Cardiac muscle cell (in vitro differentiated cells and primary cell): ENCODE measurements around a stretch of chr6.

- RAMPAGE, long total RNA, result no peak
- RRBS, result no CpG with 5 or more reads among the region's 3 CpGs
These were observed 2.3 kb downstream of the ASF1A start for GRCh38 chr6:118896043-118896790.

DNA sequence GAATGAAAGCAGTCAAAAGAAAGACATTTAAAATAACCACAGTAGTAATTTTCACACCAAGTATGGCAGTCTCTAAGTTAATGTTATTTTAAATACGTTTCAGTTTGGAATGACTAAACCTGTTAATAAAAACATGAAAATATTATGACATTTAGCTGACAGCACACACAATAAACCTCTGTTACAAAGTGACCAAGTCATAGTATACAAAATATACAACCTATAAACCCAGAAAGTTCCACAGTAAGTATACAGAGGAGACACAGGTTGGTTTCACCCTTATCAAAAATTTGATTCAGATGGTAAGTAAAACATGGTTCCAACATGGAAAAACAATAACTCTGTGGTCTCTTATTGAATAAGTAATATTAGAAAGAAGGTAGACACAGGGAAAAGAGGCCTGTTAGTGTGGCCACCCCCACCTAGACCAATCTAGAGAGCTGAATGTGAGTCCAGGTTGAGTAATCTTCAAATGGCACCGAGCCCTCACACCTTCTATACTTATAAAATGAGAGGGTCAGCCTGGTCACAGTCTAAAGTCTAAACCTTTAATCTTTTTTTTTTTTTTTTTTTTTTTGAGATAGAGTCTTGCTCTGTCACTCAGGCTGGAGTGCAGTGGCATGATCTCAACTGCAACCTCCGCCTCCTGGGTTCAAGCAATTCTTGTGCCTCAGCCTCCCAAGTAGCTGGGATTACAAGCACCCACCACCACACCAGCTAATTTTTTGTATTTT lies 7.0 kb downstream of the FAM184A start:
- RAMPAGE, long total RNA, result no peak
- RRBS, result no CpG with 5 or more reads among the region's 3 CpGs

GRCh38 chr6:119139057-119139689 lies 60.7 kb upstream of the FAM184A start:
- RAMPAGE, long total RNA, result no peak
- RRBS, result no CpG with 5 or more reads among the region's 5 CpGs

DNA sequence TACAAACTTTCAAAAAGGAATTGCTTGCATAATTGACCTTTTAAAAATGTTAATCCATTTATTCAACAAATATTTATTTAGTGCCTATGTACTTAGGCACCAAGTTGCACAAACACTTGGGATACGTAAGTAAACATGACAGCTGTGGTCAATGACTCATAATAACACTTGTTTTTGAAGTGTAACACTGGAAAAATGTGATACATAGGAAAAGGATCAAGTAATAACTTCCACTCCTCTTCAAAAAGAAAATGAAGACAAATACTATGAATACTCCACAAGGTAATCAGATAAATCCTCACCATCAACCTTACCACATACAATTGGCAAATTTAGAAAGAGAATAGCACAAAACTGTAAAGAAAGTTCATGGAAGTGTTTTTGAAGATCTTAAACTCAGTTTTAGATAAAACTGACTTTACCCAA lies 88.2 kb downstream of the MAN1A1 start:
- RAMPAGE, long total RNA, result no peak
- RRBS, result no CpG with 5 or more reads among the region's 1 CpG

- RAMPAGE, long total RNA, result no peak
- RRBS, result no CpG with 5 or more reads among the region's 6 CpGs
These were observed 78.6 kb downstream of the MAN1A1 start for GRCh38 chr6:119270657-119271594.

- RAMPAGE, long total RNA, result no peak
- RRBS, result no CpG with 5 or more reads among the region's 5 CpGs
These were observed 51.9 kb downstream of the MAN1A1 start for GRCh38 chr6:119297760-119297959.

GRCh38 chr6:119454666-119455146 lies 105.1 kb upstream of the MAN1A1 start:
- RAMPAGE, long total RNA, result no peak
- RRBS, result no CpG with 5 or more reads among the region's 3 CpGs

- RAMPAGE, long total RNA, result no peak
- RRBS, result no CpG with 5 or more reads among the region's 3 CpGs
These were observed 877.2 kb upstream of the MAN1A1 start for GRCh38 chr6:120226720-120227189.

GRCh38 chr6:121043247-121043633 lies 291.0 kb downstream of the TBC1D32 start:
- RAMPAGE, long total RNA, result no peak
- RRBS, result no CpG with 5 or more reads among the region's 6 CpGs

DNA sequence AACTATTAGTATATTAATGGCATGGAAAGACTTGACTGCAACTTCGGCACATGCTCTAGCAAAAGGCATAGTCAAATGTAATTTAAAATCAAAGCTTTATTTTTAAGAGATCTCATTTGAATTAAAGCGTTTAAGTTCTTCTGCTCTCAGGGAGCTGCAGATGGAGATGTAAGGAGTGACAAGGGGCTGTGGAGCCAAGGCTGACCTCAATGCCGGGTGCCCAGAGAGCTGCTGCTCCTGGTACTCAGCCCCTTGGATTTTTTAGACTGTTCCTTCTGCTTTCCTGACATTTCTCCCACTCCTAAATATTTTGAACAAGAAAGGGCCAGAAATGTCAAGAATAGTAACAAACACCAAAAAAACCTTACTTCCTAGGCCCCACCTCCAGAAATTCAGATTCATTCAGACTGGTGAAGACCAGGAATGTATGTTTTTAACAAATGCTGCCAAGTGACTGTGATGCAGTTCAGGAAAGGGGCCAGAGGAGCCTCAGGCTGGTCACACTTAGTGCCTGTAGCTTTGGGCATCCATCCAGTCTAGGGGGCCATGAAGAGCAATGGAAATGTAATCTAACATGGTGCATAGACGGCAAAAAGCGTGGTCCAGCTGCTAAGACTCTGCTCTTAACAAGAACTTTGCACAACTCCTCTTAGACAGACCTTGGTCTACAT lies 7.0 kb downstream of the GJA1 start:
- RAMPAGE, long total RNA, result no peak
- RRBS, result no CpG with 5 or more reads among the region's 5 CpGs

DNA sequence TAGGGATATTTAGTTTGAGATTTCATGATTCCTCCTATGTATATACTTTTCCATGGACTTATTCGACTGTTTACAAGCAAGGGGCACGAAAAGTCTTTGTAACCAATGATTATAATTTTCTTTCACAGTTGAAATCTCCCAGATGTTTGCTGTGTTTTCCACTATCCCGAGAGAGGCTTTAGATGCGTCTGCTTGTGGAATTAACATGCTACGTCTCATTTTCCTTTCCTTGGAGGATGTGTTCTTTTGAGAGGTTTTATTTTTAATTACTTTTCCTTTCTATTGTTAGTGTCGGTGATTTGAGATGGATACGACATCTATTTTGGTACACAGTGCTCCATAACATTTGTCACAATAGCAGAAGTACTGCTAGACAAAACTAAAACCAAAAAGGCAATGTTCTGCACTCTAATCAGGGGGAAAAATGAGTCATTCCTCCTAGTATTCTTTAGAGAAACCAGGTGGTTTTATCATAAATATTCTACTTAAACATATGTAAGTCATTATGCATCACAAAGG lies 356.2 kb upstream of the HSF2 start:
- RAMPAGE, long total RNA, result no peak
- RRBS, result no CpG with 5 or more reads among the region's 7 CpGs

DNA sequence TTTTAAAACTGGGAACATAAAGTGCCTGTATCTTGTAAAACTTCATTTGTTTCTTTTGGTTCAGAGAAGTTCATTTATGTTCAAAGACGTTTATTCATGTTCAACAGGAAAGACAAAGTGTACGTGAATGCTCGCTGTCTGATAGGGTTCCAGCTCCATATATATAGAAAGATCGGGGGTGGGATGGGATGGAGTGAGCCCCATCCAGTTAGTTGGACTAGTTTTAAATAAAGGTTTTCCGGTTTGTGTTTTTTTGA lies 33.1 kb downstream of the HSF2 start:
- RAMPAGE, long total RNA, result no peak
- RRBS, result no CpG with 5 or more reads among the region's 5 CpGs

DNA sequence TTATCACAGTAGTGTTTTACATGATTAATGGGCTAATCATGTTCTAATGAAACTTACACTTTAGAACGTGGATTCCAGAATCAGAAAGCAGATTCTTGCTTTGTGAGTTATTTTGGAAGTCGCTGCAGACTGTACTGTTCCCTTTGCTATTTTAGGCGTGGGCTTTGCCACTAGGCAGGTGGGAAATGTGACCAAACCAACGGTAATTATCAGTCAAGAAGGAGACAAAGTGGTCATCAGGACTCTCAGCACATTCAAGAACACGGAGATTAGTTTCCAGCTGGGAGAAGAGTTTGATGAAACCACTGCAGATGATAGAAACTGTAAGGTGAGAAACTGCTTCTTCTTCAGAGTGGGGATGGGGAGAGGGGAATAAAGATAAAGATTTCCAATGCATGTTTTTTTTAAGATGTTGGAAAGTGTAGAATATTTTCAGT lies 638 bp downstream of the FABP7 start:
- RAMPAGE, long total RNA, result no peak
- RRBS, result no CpG with 5 or more reads among the region's 5 CpGs

DNA sequence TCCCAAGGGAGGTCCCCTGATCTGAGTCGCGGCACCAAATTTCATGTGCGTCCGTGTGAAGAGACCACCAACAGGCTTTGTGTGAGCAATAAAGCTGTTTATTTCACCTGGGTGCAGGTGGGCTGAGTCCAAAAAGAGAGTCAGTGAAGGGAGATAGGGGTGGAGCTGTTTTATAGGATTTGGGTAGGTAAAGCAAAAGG lies 49.3 kb downstream of the TRDN start:
- RAMPAGE, long total RNA, result no peak
- RRBS, result no CpG with 5 or more reads among the region's 4 CpGs

GRCh38 chr6:123802644-123803005 lies 1.0 kb upstream of the NKAIN2 start:
- RAMPAGE, long total RNA, result no peak
- RRBS, result no CpG with 5 or more reads among the region's 11 CpGs

GRCh38 chr6:124963895-124964621 lies 1.8 kb downstream of the RNF217 start:
- RAMPAGE, long total RNA, result no peak
- RRBS, result no CpG with 5 or more reads among the region's 5 CpGs

DNA sequence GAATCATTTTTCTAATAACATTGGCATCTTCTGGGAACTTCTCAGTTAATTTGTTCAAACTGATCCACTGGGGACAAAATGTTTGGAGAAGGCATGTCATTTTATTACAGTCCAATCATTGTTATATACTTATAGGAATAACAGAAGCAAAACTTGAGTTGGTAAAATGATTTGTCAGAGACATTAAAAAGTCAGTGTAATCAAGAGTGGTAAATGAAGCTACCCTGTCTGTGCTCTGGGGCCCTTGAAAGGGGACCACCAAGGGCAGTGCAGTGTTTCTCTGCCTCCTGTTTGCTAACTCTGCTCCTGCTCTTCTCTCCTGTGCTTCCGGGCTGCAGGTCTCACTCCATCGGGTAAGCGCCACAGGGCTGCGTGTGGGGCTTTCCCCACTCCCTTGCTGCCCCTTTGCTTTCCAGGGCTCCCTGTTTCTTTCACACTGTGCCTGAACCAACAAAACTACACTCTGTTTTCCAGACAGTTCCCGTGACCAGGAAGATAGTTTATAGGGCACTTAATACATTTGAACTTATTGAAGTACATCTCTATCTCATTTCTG lies 50.0 kb downstream of the HDDC2 start:
- RAMPAGE, long total RNA, result no peak
- RRBS, result no CpG with 5 or more reads among the region's 5 CpGs

DNA sequence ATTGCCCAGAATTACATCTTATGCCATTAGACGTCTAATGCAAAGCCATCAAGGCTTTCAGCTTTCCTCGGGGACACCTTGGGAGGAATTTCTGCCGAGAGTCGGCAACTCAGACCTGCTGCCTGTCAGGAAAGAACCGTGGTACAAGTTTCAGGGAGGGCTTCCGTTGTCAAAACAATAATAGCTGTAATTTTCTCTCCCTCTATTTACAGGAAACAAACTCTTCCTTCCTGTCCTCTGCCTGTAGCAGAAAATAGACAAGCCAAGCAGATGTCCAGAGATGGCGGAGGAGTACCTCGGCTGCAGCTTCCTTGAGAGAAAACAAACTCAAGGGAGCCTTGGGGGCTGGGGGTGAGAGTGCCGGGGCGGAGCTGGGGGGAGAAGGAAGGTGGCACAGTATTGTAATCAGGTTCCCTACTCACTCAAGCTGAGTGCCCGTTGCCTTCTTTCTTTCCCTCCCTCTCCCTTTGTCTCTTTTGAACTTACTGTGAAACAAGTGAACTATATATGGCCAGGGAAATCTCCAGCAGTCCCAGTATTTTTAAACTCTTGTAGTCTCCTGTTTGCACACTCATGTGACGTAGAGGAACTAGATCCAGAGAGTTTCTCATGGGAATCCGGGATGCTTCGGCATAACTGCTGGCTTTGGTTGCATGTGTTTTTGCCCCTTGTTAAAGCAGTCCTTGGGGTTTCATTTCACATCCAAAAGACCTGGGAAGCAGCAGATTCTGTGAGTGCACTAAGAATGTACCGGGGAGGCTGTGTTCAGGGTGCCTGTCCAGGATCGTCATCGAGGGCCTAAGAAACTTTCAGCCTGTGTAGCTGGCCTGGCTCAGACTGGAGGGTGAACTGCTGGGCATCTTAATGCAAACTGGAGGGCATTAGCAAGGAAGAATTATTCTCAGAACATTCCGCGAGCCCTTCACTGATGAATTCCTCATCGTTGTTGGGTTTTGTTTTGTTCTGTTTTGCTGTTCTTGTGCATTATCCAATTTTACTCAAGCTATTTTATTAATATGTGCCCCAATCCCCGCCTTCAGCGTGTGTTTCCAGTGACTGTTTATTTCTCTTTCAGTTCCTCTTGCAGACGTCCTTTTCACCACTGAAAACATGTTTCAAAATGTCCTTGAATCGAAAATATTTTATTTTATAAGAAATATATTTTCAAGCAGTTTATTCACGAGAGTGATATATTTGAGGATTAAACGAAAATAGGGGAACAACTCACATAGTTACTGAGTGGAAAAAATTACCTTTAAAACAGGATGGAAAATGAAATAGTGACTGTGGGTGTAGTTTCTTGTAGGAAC lies 44.7 kb upstream of the HDDC2 start:
- RAMPAGE, long total RNA, result no peak
- RRBS, result no CpG with 5 or more reads among the region's 26 CpGs

DNA sequence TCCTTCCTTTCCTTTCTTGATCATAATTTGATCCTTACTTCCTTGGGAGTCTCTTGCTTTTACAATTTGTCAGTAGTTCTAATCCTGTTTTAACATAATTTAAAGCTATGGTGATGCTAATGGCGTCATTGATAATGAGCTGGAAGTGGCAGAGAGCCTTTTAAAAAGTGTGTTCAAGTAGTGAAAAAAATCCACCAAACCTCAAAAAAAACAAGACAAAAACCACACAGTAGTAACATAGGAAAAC lies 128.7 kb upstream of the HDDC2 start:
- RAMPAGE, long total RNA, result no peak
- RRBS, result no CpG with 5 or more reads among the region's 1 CpG

- RAMPAGE, long total RNA, result no peak
- RRBS, result no CpG with 5 or more reads among the region's 28 CpGs
These were observed 2.7 kb upstream of the HEY2 start for GRCh38 chr6:125746569-125747255.